Mesenteric fat pad (tissue), 1 donor: ENCODE measurements around the gene TNRC18.

DNA sequence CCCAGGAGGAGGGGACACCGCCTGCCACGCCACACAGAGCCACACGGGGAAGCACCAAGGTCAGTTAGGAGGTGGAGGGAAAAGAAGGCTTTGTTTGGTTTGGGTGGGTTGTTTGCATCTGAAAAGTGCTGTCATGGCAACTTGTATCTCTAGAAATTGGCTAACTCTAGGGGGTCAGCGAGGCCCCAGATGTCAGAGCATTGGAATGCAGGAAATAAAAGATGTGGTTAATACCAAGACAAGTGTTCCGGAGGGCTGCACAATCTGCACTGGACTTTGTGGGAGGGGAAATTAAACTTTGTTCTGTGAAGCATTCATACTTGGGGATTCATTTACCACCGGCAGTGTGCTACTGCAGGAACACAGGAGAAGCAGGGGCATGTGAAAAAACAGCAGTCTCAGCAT is 106.3 kb upstream of the SDK1 start:
- PRO-cap = no peak

GRCh38 chr7:3527046-3527617 is 226.1 kb downstream of the SDK1 start:
- PRO-cap = no peak

- PRO-cap = no peak
Measured at GRCh38 chr7:3659048-3659812, 358.2 kb downstream of the SDK1 start.

DNA sequence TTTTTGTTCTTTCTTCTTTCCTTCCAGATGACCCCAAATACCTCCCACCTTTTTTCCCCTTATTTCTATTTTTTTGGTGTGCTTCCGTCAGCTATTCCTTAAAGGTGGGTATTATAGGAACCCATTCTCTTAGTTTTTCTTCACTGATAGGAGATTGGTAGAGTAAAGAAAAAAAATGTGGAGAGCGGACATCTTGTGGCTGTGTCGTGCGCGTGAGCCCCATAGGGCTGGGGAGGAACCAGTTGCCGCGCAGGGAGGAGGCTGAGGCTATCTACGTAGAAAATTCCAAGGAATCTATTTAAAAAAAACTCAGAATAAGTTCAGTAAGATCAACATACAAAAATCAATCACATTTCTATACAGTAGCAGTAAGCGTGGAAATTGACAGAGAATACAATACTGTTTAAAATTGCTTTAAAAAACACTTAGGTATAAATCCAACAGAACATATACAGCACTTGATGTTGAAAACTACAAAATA is 399.8 kb downstream of the SDK1 start:
- PRO-cap = no peak

- PRO-cap = no peak
Measured at GRCh38 chr7:4416350-4416637, 265.8 kb upstream of the FOXK1 start.

DNA sequence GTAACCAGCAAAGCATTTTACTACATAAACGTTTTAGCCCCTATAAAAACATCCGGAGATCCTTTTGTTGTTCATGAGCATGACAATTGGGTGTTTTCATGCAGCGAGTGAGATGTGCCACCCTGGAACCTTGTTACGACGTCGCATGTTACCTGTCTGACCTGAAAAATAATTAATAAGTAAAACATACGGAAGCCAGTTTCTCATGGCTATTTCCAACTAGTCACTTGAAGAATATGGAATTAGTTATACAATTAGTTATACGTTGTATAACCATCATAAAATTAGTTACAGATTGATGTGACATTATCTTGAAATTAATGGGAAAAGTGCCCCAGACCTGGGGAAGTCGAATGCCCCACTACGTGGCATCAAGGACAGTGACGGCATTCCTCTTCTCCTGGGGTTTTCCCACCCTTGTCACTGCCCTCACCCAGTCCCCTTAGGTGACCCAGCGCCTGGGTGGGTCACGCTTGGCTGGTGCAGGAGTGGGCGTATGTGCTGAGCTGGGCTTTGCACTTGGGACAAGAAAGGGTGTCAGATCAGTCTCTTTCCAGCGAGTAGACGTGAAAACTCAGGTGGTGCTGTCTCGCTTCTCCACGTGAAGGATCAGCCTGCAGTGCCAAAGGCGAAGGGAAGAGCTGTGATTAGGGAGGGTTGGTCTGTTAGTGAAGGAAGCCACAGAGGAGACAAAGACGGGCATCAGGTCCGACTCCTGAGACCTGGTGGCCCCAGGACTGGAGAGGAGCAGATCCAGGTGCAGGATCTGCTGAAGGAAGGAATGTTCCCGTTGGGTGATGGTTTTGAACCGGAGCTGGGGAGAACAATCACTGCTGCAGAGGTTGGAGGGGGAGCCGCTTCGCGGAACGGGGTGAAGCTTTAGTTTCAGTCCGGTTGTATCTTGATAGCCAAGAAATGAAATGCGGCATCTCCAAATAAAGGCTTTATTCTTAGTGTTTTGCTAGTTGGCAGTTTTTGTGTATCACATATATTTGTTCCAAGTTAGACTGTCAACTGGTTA is 7.6 kb downstream of the FOXK1 start:
- PRO-cap = no peak

GRCh38 chr7:4708006-4708531 is 26.0 kb downstream of the FOXK1 start:
- PRO-cap = no peak

DNA sequence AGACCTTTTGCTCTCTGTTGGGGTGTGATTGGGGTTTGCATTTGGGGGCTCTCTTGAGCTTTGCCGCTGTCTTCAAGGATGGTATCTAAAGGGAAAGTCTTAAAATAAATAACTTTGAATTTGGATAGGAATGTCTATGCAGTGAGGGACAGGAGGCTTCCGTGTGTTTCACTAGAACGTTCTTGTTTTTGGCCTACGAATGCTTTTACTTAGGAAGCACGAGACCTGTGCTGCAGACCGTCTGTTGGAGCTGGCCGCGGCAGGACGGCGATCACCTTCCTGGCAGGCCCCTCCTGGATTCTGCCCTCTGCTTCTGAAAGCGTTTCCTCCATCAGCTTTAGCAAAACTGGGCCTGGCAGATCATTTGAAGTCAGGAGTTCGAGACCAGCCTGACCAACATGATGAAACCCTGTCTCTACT is 44.0 kb downstream of the FOXK1 start:
- PRO-cap = no peak

- PRO-cap = no peak
Measured at GRCh38 chr7:4931898-4932387, 27.0 kb downstream of the MMD2 start.

DNA sequence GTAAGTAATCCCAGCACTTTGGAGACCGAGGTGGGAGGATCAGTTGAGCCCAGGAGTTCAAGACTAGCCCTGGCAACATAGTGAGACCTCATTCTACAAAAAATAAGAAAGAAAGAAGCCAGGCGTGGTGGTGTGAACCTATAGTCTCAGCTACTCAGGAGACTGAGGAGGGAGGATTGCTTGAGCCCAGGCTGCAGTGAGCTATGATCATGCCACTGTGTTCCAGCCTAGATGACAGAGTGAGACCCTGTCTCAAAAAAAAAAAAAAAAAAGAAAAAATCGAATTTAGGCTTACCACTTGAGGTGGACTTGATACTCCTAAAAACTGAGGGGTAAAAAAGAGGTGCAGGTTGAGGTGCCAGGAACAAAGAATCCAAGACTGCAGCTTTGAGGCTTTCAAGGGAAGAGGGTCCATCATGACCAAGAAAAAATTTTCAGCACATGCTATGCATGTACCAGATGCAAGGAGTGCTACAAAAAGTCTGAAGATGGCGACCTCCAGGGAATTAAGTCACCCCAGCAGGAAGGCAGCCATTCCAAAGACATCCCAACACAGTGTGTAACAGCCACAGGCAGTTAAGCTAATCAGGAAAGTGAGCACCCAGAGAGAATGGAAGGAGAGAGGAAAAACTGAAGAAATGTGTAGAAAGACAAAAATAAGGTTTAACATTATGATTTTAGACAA is 41.0 kb upstream of the MMD2 start:
- PRO-cap = no peak

GRCh38 chr7:5046070-5047002 is 676 bp downstream of the RBAK start:
- PRO-cap = no peak

GRCh38 chr7:5193654-5194171 is 3.7 kb downstream of the WIPI2 start:
- PRO-cap = no peak

DNA sequence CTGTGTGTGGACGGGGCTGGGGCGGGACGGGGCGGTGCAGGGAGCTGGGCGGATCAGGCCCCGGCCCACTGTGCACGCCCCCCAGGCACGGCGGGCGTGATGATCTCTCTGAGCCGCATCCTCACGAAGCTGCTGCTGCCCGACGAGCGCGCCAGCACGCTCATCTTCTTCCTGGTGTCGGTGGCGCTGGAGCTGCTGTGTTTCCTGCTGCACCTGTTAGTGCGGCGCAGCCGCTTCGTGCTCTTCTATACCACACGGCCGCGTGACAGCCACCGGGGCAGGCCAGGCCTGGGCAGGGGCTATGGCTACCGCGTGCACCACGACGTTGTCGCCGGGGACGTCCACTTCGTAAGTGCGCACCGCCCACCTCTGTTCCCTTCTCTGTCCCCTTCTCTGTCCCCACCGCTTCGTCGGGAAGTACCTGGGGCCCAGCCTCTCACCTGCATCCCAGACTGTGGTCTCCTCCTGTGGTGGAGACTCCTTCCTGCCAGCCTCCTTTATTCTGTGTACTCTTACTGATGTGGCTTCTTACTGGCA is 14.2 kb downstream of the SLC29A4 start:
- PRO-cap = no peak

DNA sequence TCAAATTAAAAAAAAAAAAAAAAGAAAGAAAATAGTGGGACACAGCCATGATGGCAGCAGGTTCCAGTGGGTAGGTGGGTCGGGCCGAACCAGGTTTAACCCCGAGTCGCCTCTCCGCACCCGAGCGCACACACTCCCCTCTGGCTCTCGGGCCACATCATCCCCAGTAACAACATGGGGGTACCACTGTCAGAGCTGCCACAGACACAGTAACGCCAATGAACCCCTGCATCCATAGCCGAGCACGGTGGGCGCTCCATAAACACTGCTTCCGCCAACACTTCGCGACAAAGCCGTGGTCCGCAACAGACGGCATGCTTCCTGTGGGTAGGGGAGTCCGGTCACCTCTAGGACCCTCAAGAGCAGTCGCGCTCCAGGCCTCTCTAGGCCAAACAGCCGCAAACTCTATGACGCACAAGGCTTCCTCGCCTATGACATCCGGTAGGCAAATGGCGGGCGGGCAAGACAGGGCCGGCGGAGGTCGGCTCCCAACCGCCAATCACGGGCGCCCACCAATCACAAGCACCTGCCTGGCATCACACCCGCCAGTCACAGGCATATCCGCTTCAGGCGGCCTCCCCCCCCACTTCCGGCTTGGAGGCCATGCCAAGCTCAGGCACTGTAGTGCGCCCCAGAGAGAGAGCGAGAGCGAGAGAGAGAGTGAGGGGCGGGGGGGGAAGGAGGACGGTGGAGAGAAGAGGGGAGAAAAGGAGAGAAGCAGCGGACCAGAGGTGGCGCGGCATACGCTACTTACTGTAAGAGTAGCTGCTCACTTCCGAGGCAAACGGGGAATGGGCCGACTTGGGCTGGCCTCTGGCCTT is 67.3 kb downstream of the TNRC18 start:
- PRO-cap = no peak

GRCh38 chr7:5420398-5421406 is 2.9 kb downstream of the TNRC18 start:
- PRO-cap = no peak

DNA sequence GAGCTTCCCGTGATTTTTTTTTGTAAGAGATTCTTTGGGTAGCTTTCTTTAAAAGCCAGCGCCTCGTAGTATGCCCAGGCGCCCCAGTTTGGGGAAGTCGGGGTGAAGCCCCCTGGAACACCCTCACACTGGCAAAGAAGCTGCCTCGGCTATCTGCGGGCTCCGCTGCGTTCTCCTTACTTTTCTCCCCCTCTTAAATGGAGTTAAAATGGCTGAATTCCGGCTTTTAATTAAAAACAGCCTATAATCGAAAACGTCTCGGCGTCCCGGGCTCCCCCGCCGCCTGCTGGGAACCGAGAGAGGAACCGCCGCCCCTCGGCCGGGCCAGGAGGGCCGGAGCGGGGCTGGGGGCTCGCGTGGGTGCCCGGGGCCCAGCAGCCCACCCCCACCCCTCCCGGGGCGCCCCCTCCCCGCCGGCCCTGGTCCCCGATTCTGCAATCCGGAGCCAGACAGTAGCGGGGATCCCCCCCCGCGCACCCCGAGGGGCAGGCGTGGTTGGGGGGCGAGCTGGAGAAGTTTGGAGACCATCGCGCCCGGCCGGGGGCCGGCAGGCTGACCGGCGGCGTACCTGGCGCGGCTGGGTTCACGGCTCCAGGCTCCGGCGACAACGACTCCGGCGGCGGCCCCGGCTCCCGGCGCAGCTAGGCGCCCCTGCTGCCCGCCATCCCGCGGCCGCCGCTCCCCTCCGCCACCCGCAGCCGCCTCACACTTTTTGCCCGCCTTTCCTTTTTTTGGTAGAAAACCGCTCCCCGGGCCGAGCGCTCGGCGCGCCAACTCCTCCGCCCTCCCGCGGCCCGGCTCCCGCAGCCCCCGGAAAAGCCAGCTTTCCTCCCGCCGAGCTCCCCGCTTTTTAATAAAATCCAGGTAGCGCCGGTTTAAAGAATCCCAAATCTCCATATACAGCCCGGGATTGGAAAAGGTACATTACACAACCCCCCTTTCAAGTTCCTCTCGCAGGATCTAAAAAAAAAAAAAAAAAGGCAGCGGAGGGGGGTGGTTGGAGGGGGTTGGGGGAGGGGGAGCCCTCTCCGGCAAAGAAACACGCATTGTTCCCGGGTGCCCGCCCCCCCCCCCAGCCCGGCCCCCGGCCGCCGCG is at the start of gene TNRC18:
Gene TNRC18, minus strand, starts transcription at position 962 of the 1,096 bp plus-strand sequence.
- PRO-cap = unidirectional peak, minus-strand start at position 852 of the sequence

DNA sequence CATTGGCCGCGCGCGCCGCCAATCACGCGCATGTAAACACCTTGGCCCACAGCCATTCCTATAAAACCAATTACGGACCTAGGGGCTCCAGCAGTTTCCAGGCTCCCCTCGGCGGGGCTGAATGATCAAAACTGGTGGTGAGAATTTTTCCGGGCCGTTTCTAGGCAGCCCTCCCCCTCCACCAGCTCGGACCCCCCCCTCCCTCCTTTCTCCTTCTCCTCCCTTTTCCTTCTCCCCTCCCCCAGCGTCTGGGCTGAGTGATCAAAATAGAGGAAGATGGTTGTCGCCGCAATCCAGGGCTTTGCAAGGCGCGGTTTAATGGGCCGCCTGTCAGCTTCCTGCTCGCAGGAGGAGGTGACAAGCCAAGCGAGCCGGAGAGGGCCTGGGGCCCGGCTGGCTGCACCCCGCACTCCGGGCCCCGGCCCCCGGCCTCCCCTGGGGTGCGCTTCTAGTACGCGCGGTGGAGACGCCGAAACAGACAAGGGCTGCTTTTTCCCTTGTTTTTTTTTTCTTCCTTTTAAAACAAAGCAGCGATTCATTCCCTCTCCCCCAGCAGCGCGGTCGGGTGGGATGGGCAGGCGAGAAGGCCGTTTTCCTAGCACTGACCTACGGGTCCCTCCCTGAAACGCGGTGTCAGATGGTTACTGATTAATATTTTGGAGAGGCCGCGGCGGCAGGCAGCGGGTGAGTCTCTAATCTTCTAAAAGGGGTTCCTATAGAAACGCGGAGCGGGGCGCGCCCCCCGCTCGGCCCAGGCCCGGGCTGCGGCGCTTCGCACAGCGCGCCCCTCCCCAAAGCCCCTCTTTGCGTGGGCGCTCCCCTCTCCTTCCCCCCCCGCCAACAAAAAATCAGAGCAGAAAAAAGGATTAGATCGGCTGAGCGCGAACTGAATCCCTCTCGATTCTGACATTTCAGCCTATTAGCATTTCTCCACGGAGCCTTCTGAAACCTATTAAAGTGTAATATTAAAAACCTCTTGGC is 625 bp upstream of the TNRC18 start:
- PRO-cap = no peak

DNA sequence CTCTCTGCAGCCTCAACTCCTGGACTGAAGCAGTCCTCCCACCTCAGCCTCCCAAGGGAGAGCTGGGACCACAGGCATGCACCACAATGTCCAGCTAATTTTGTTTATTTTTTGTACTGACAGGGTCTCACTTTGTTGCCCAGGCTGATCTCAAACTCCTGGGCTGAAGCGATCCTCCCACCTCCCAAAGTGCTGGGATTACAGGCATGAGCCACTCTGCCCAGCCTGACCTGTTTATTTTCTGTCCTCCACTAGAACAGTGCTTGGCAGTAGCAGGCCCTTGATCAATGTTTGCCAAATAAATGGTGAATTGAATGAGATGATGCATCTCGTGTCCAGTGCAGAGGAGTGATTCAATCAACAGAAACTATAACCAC is 5.1 kb upstream of the FBXL18 start:
- PRO-cap = no peak

- PRO-cap = no peak
Measured at GRCh38 chr7:5523624-5524779, 6.4 kb downstream of the ACTB start.

- PRO-cap = no peak
Measured at GRCh38 chr7:5527981-5528797, 2.2 kb downstream of the ACTB start.